Natural killer cell (primary cell): ENCODE results near the genes PAX9, SEC23A, GEMIN2, FBXO33 and LRFN5.

- PRO-cap: no peak
These were observed 1.5 kb upstream of the NKX2-1 start for GRCh38 chr14:36521380-36522177.

DNA sequence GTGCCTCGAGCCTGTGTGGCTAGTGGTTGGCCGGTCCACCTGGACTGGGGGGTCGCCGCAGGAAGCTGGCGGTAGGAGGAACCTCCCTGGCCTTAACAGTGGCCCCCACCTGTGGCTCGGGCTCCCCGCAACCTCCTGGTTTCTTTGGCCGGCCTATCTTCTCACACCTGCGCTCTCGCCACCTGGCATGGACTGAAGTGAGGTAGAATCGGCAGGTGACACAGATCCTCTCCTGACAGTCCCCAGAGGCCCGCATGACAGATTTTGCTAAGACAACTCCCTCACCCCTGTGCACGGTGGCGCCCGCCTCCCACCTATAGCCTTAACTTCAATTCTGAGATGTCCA is 499 bp upstream of the PAX9 start:
- PRO-cap: no peak

- PRO-cap: no peak
These were observed at the start of gene PAX9 for GRCh38 chr14:36661581-36662497. Gene PAX9, plus strand, starts transcription at chr14:36661860.

GRCh38 chr14:37198223-37198739 is 544 bp downstream of the MIPOL1 start:
- PRO-cap: no peak

- PRO-cap: no peak
These were observed 10.8 kb downstream of the FOXA1 start for GRCh38 chr14:37584217-37584721.

DNA sequence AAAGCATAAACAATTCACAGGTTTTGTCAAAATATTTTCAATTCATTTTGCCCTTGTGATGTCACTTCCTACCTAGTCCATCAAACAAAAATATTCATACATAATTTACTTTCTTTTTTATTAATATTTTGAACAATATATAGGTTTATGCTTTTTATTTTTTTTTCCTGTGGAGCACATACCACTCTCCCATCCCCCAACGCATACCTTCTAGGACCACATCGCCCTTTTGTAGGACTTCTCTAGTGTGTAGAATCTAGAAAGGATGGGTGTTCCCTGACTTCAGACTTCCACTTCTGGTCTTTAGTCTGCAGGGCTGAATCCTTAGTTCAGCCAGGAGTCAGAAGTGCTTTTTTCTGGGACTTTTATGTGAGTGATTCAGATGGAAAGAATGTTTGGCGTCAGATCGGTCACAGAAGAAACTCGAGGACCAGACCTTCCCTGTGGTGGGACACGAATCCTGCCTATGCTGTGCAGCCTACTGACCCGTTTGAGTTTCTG is 165.5 kb upstream of the SSTR1 start:
- PRO-cap: no peak

GRCh38 chr14:38190726-38191193 is 16.9 kb upstream of the SSTR1 start:
- PRO-cap: no peak

- PRO-cap: no peak
These were observed 98.8 kb downstream of the SEC23A start for GRCh38 chr14:39004091-39004757.

DNA sequence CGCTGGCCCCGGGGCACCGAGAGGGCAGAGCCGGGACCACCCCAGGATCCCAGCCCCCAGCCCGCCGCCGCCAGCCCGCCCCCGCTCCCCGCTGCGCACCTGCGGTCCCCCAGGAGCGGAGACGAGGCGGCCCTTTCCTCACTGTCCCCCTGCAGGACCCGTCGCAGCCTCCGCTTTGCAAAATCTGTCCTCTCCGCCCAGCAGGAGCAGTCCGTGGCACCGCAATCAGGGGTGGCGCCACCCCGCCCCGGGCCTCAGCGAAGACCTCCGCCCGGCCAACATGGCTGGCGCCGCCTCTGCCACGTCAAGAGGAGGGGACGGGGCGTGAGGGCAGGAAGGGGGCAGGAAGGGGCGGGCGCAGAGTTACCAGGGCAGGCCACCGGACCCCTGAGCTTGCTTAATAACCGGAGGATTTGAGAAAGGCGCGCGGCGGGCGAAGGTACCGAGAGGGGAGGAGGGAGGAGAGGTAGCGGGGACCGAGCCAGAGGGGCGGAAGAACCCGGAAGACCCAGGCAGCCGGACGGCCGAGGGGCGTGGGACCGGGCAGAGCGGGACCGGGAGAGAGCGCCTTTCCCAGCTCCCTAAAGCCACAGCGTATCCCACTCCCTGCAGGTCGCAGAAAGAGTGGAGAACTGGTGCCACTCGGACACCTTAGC is at the start of gene SEC23A:
Gene SEC23A (minus strand): TSS at position 303 of the 656 bp plus-strand sequence.
- PRO-cap: bidirectional peak, plus-strand start at position 400 of the sequence, minus-strand start at position 186 of the sequence

DNA sequence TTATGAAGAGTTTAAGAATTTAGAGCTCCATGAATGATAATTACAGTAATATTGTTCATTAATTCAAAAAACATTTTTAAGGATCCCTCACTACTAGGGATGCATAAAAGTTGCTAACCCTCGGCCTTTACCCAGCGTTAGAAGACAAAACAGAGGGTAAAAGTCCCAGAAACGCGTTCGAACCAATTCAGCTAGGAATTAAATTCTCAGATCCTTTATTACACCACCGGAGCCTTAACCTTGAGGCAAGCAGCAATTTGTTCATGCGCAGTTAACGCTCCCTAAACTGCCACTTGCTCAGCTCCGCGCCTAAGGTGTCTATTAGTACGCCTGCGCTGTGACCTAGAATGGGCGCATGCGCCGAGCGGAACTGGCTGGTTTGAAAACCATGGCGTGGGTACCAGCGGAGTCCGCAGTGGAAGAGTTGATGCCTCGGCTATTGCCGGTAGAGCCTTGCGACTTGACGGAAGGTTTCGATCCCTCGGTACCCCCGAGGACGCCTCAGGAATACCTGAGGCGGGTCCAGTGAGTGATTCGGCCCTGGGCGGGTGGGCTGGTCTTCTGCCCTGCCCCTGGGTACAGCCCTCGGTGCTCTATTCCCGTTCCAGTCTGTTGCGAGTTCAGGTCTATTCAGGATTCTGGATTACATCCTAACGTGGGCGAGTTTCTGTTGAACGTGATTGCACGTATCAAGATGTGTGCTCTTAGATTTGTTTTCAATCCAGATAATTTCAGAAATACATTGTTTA is at the start of gene GEMIN2:
Gene GEMIN2 (plus strand): TSS at position 373 of the 749 bp plus-strand sequence.
- PRO-cap: bidirectional peak, plus-strand start at position 409 of the sequence, minus-strand start at position 242 of the sequence

- PRO-cap: no peak
These were observed 34.5 kb downstream of the MIA2 start for GRCh38 chr14:39268235-39268673.

DNA sequence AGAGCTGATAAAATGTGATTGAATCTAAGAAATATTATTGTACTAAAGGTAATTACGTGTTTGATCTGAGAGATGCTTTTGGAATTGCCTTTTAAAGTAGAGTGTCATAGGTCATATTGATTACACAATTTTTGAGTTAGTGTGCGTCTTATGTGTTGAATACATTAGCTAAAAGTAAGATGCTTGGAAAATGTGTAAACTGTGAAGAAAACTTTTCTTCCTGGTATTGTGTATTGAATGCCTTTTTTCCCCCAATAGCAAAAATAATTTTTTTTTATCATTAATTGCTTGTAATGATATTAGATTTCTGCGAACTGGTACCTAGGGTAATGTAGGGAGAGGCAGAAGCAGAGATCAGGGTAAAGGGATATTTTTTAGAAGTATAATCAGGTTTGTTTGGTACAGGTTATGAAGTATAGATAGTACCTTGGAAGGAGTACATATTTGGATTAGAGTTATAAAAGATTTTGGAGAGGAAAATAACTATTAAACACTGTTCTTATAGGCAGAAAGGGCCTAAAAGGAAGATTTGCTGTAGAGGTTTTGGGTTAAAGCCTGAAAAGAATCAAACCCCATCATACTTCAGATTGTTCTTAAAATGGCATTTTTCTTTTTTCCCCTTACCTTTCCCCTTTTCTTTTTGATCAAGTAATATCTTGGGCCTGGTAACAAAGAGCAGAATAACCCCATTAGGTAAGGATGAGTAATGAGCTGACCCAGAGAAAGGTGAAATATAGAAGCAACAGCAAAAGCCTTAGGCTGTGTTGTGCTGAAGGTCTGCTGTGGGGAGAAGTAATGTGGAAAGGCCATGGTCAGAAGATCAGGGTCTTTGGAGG is 42.0 kb downstream of the MIA2 start:
- PRO-cap: no peak

GRCh38 chr14:39411105-39411462 is 21.1 kb downstream of the FBXO33 start:
- PRO-cap: no peak

GRCh38 chr14:39426315-39427281 is 5.6 kb downstream of the FBXO33 start:
- PRO-cap: no peak

- PRO-cap: bidirectional peak, plus-strand start at chr14:39432194, minus-strand start at chr14:39432166; bidirectional peak, plus-strand start at chr14:39432687, minus-strand start at chr14:39432440; bidirectional peak, plus-strand start at chr14:39433005, minus-strand start at chr14:39432914
These were observed at the start of gene FBXO33 for GRCh38 chr14:39432049-39433146. Gene FBXO33, minus strand, starts transcription at chr14:39432433.

DNA sequence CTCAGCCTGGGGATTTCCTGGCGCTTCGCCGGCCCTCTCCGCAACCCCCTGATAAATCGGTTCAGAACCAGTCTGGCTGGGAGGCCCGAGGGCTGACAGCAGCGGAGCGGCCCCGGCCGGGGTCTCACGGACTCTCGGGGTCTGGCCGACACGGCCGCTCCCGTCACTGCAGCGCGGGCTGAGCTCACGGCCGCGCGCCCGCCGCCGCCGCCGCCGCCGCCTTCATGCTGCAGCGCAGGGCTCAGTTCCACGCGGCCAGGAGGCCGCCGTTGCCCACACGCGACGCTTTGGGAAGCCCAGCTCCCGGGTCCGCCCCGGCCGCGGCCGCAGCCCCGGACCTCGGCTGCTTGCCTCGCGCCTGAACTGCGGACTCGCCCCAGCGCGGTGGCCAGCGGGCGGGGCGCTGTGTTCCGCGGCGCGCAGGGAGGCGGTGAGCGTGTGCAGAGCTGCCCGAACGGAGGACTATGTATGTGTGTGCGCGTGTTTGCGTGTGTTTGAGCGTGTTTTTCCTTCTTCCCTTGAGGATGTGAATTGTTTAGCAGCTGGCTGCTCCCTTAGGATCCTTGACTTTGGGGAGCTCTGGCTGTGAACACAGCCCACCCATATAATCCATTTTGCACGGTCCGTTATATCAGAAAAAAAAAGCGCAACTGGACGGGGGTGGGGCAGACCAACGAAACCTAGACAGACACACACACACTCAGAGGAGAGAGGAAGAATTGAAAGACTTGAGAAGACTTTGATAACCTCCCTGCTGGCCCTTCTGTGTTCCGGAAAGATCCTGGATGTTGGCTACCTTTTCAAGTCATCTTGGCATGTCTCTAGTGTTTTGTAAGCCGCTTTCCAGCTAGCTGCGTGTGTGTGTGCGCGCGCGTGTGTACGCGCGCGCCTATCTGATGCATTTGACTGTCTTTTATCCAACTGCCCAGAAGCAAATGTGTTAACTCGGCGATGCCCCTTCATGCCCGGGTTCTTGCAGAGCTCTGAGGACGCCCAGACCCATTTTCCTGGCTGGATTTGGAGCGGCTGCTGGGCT is at the start of gene LRFN5:
Gene LRFN5 (plus strand): TSS at position 207 of the 1,036 bp plus-strand sequence.
- PRO-cap: no peak

DNA sequence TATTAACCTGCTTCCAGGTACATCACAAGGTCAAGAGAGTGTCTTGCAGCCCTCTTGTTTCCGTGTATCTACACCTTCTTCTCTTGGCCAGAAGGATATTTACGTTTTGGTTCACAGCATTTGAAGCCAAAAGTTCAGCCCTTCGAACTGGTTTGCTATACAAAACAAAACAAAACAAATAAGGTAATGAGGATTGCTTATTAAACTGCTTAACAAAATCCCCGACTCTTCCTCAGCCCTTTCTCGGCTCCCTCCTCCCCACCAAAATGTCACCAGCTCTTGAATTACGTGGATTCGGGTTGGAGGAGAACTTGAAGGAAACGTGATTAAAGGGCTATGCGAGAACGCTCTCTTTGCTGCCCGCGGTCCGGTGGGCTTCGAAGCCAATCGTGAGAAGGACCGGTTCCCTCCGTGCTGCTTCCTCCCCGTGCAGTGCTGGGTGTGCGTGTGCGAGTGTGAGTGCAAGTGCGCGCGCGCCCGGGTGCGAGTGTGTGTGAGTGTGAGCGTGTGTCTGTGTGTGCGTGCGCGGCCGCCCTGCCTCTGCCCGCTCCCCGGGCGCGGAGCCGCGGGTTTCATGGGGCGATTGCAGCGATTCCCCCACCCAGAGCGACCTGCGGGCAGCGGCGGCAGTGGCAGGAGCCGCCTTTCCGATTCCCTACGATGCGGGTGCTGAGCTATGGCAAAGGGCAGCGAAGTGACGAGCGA is 1.2 kb downstream of the LRFN5 start:
- PRO-cap: no peak

GRCh38 chr14:41988594-41989050 is 381.9 kb downstream of the LRFN5 start:
- PRO-cap: no peak

- PRO-cap: no peak
These were observed 1044.5 kb downstream of the LRFN5 start for GRCh38 chr14:42651221-42651499.

GRCh38 chr14:44712392-44712967 is 184.6 kb upstream of the C14orf28 start:
- PRO-cap: no peak